HEK293 (cell line): Measurements from ENCODE around the genes CST6, B4GAT1, RBM14 and RCE1.

GRCh38 chr11:65850021-65850406, 8.0 kb downstream of the CFL1 start:
- PRO-cap: no peak
- RRBS, 2 experiments: no CpG with 5 or more reads among the region's 10 CpGs

DNA sequence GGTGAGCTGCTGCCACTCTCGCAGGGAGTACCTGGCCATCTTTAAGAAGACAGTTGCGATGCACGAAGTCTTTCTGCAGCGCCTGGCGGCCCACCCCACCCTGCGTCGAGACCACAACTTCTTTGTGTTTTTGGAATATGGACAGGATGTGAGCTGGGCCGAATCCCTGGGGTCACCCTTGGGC, 7.7 kb downstream of the CFL1 start:
- PRO-cap: no peak
- RRBS, 2 experiments: no CpG with 5 or more reads among the region's 8 CpGs

- PRO-cap: bidirectional peak, plus-strand start at chr11:65873809, minus-strand start at chr11:65873605
- RRBS, 2 experiments: 2 to 4% methylated on average over 7 of the region's 60 CpGs
Measured at GRCh38 chr11:65873309-65874294, 1.0 kb upstream of the EFEMP2 start.

- PRO-cap: unidirectional peak, minus-strand start at chr11:65878419
- RRBS, 2 experiments: no CpG with 5 or more reads among the region's 12 CpGs
Measured at GRCh38 chr11:65878303-65878752, 1.3 kb upstream of the CTSW start.

- PRO-cap: no peak
- RRBS, 2 experiments: 89% methylated on average over 4 of the region's 16 CpGs; no CpG with 5 or more reads in 1 of the 2 experiments
Measured at GRCh38 chr11:65920341-65920807, 1.1 kb downstream of the DRAP1 start.

GRCh38 chr11:65956536-65957144, 4.9 kb upstream of the SART1 start:
- PRO-cap: no peak
- RRBS, 2 experiments: no CpG with 5 or more reads among the region's 10 CpGs

GRCh38 chr11:65964797-65965290, 3.3 kb downstream of the SART1 start:
- PRO-cap: no peak
- RRBS, 2 experiments: no CpG with 5 or more reads among the region's 13 CpGs

DNA sequence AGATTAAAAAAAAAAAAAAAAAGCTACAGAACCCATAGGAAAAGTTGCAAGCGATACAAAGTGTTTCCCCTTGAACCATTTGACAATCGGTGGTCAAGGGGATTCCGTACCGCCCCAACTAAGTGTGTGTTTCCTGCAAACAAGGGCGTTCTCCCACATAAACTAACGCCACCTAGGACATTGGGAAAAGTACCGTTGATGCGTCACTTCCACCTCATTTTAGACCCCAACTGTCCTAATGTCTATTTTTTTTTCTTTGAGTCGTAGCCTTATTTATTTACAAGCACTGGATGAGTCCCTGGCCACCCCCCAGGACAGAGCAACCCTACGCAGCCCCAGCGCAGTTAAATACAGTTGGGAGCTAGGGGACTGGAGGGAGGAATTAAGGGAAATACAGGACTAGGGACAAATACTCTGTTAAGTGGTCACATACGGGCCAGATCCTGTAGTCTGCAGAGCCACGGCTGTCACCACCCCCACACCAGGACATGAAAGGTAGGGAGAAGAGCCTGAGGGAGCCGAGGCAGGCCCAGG, 19.0 kb downstream of the EIF1AD start:
- PRO-cap: no peak
- RRBS, 2 experiments: no CpG with 5 or more reads among the region's 14 CpGs

DNA sequence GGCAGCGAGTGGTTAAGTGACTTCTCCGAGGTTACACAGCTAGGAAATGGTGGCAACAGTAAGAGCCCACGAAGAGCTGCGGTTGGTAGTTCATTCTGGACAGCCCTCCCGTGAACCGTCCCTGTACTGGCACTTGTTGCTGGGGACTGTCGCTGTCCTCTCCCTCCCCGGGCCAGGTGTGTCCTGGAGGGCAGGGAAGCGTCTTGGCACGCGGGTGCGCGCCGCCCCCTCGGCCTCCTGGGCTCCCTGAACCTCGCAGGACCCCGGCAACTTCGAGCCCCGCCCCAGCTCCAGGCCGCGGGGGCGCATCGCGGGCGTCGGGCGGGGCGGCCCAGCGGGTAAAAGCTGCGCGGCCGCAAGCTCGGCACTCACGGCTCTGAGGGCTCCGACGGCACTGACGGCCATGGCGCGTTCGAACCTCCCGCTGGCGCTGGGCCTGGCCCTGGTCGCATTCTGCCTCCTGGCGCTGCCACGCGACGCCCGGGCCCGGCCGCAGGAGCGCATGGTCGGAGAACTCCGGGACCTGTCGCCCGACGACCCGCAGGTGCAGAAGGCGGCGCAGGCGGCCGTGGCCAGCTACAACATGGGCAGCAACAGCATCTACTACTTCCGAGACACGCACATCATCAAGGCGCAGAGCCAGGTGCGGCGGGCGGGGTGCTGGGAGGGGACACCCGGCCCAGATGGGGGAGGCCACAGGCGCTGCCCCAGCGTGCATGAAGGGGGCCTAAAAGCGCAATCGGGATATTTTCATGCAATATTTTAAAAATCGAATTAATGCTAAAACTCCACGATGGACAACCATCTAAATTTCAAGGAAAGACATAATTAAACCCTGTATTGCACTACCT, at the start of gene CST6:
Gene CST6, plus strand, starts transcription at position 367 of the 851 bp plus-strand sequence.
- PRO-cap: no peak
- RRBS, 2 experiments: 45 to 90% methylated on average over 3 to 5 of the region's 74 CpGs

- PRO-cap: unidirectional peak, plus-strand start at chr11:66045375
- RRBS, 2 experiments: 3 to 17% methylated on average over 1 to 3 of the region's 17 CpGs
Measured at GRCh38 chr11:66044728-66045598, 4.0 kb downstream of the GAL3ST3 start.

GRCh38 chr11:66057107-66057642, 5.0 kb downstream of the SF3B2 start:
- PRO-cap: no peak
- RRBS, 2 experiments: no CpG with 5 or more reads among the region's 7 CpGs

GRCh38 chr11:66322664-66322980, 5.8 kb upstream of the CD248 start:
- PRO-cap: no peak
- RRBS, 2 experiments: no CpG with 5 or more reads among the region's 6 CpGs

DNA sequence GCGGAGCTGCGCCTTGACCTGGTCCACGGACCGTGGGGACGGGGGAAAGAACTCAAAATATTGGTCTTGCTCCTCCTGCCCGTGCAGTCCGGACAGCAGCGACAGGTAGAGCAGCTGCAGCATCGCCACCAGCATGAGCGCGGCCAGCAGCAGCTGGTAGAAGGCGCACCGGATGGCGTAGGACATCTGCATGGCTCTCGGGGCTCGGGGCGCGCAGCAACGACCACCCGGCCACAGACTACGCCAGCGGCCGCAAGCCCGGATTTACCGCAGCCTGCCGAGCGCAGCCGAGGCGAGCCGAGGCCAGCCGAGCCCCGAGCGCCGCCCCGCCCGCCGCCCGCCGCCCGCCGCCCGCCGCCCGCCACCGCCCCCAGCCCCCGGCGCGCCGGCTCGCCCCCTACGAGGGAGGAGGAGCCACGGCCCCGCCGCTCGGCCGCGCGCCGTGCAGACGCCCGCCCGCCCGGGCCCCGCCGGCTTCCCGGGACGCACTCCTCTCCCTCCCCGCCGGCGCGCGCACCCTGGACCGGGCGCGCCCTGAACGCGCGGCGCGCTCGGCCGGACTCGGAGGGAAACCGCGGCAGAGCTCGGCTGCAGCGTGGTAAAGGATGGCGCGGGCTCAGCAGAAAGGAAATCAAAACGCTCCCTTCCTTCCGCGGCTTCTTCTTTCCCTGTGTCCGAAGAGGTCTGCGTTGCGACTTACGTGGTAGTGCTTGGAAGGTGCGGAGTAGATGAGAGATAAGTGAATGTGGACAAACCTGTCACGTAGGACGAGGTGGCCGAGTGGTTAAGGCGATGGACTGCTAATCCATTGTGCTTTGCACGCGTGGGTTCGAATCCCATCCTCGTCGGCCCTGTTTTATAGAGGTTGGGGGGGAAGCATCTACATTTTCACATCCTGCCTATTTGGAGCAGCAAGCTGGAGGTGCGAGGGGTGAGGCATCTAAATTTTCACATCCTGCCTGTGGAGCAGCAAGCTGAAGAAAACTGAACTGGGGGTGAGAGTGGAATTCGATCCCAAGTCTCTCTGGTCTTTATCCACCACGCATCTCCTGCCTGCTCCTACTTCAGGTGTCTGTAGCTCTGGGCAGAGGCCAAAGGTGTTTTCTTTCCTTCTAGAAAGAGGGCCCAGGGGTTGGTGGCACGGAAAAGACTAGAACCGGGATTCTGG, at the start of gene B4GAT1:
Gene B4GAT1, minus strand, starts transcription at position 276 of the 1,168 bp plus-strand sequence.
- PRO-cap: bidirectional peak, plus-strand start at position 763 of the sequence, minus-strand start at position 266 of the sequence
- RRBS, 2 experiments: under 1 to 1% methylated on average over 27 of the region's 111 CpGs

DNA sequence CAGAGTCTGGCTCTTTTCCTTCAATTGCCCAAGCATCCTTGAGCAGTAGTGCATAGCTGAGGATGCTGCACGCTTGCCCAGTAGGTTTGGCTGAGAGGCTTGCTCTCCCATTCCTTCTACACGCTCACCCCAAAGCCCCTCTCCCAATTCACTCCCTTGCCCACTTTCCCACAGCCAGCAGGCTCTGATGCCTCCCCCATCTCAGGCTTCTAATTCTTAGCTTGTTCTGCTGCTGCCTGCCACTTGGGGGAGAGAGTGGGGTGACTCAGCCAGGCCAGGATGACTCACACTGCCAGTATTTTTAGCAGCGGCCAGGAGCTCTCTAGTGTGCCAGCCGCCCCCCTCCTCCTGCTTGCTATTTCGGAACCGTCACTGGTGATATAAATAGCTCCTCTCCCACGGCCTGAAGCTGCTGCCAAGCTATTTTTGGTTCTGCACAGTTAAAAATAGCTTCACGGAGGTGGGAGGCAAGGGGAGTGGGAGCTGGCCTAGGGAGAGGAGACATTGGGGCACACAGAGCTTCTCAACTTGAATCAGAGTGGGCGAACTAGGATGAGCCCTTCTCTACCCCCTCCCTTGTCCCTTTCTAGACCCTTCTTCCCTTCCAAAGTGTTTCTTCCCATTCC, 2.7 kb upstream of the NPAS4 start:
- PRO-cap: no peak
- RRBS, 2 experiments: no CpG with 5 or more reads among the region's 9 CpGs

GRCh38 chr11:66616560-66616719, at the start of gene RBM14:
TSS of gene RBM14 (plus strand) at chr11:66616630.
- PRO-cap: bidirectional peak, plus-strand start at chr11:66616630, minus-strand start at chr11:66616421
- RRBS, 2 experiments: 2% methylated on average over 3 to 8 of the region's 18 CpGs

- PRO-cap: no peak
- RRBS, 2 experiments: no CpG with 5 or more reads among the region's 1 CpG
Measured at GRCh38 chr11:66618077-66618436, 1.6 kb downstream of the RBM14 start.

DNA sequence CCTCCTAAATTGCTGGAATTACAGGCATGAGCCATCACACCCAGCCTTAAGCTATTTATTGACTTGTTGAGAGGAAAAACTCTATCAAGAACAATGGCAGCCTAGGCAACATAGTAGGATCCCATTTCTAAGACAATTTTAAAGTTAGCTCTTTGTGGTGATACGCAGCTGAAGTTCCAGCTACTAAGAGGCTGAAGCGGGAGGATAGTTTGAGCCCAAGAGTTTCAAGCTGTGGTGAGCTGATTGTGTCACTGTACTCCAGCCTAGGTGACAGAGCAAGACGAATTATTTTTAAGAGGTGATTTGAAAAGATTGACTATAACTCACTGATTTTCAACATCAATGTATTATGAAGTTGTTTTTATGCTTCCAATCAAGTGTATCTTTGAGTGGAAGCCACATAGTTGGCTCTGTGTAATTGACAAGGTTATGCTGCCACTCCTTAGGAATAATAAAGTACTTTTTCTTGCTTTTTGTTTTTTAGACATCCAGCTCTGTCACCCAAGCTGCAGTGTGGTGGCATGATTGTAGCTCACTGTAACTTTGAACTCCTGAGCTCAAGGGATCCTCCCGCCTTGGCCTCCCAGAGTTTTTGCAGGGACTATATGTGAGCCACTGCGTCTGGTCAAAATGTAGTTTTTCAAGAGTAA, 10.9 kb downstream of the RBM4 start:
- PRO-cap: no peak
- RRBS, 2 experiments: no CpG with 5 or more reads among the region's 5 CpGs

DNA sequence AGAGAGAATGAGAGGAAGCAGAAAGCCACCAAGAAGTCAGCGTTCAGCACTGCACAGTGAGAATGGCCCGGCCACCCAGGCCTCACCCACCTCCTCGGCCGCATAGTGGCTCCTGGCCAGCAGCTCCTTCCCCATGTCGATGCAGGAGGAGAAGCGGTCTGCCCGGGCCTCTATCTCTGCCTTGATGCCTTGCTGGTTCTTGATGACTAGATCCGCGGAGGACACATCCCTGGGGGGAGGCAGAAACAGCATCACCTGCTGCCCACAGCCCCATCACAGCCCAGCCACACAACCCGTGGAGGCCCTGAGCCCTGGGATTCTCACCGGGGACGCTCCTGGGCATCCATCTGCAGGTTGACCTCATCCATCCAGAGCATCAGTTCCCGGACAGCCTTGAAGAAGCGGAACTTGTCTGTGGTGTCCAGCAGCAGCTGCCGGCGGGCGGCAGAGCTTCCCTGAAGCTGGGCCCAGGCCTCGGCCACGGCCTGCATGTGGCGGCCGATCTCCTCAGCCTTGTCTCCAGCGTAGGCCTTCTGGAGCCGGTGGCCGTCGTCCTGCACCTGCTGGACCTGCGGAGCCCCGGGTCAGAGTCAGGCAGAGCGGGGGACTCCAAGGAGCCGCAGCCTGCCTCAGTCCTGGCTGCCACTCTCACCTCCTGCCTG, 12.2 kb upstream of the RBM4B start:
- PRO-cap: no peak
- RRBS, 2 experiments: 96% methylated on average over 12 to 13 of the region's 29 CpGs

DNA sequence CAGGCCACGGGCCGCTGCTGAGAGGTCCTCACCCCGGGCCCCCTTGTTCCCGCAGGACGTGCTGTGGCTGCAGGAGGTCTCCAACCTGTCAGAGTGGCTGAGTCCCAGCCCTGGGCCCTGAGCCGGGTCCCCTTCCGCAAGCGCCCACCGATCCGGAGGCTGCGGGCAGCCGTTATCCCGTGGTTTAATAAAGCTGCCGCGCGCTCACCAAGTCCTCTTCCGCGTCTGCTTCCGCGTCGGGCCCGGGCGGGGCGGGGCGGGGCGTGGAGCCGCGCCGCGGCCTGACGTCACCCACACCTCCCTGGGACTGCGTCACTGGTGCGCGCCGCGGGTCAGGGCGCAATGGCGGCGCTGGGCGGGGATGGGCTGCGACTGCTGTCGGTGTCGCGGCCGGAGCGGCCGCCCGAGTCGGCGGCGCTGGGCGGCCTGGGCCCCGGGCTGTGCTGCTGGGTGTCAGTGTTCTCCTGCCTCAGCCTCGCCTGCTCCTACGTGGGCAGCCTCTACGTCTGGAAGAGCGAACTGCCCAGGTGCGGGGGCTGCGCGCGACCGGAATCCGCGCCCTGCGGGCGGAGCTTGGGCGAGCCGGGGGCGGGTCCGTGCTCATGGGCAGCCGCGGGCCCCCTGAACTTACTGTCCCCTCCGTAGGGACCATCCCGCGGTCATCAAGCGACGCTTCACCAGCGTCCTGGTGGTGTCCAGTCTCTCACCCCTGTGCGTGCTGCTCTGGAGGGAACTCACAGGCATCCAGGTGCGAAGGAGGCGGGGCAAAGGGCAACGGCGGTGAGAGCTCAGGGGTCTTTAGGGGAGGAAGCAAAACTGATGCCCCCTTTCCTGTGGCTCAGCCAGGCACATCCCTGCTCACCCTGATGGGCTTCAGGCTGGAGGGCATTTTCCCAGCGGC, at the start of gene RCE1:
Gene RCE1, plus strand, starts transcription at position 328 of the 901 bp plus-strand sequence.
- PRO-cap: bidirectional peak, plus-strand start at position 335 of the sequence, minus-strand start at position 227 of the sequence; bidirectional peak, plus-strand start at position 630 of the sequence, minus-strand start at position 575 of the sequence
- RRBS, 2 experiments: 1 to 2% methylated on average over 29 to 30 of the region's 84 CpGs

DNA sequence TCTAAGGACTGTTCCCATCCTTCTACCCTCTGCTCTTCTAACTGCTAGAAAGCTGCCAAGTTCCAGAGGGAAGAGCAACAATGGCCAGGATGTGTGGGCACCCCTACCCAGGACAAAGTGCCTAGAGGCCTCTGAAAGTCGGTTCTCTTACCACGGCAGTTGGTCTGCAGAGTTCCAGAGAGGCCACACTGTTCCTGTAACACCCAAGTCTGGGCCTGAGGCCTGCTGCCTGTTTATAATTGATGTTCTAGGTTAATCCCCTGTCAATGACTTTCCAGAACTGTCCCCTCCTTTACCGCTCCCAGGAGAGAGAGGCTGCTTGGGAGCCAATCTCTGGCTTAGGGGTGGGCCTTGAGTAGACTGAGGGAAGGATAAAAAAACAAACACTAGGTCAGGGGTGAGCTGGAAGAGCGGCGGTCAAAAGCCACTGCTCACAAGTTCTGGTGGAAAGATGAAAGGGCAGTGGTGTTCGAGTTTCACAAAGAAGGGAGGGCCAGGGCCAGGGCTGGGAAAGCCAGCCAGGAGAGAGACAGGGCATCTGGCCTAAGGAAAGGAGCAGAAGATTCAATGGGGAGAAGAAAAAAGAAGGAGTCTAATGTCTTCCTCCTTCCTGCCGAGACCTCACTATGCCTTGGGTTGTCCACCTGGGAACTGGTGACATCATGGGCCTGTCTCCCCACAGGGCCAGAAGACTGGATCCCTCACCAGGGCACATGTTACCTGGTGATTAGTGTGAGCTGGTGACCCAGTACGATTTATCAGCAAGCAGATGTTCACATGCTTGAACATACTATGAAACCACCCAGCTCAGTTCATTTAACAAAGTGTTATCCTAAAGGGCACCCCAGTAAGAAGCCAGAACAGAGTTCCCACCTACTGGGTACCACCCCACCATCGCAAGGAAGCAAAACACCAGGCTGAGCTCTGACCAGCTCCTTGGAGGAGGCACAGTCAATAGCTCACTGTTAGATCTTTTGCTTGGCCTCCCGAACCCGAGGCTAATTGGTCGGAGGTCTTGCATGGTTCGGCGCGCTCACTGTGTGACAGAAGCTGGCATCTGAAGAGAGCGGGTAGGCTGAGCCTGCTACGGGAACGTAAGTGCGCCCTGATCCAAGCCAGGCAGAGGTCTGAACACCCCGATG, 50.1 kb downstream of the PC start:
- PRO-cap: bidirectional peak, plus-strand start at position 382 of the sequence, minus-strand start at position 211 of the sequence
- RRBS, 2 experiments: no CpG with 5 or more reads among the region's 20 CpGs